PC-3 (cell line): ENCODE data around the genes RPS6 and IFNA1.

DNA sequence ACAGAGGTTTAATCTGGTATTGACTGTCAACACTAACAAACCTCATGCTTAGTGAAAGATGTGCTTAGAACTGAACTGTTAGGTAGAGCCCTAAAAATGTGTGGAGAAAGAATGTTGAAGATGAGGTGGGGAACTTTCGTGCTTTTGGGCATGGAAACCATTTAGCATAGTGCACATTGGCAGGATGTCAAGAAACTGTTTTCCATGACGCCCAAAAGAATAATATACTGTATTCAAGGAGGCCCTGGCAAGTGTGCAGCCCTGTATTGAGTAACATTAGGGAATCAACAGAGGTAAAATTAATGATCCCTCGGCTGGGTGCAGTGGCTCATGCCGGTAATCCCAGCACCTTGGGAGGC lies 20.8 kb upstream of the PLIN2 start:
- RAMPAGE, long total RNA = no peak

- RAMPAGE, long total RNA = no peak
Measured at GRCh38 chr9:19160031-19160454, 32.8 kb upstream of the PLIN2 start.

GRCh38 chr9:19161476-19162140 lies 34.3 kb upstream of the PLIN2 start:
- RAMPAGE, long total RNA = no peak

DNA sequence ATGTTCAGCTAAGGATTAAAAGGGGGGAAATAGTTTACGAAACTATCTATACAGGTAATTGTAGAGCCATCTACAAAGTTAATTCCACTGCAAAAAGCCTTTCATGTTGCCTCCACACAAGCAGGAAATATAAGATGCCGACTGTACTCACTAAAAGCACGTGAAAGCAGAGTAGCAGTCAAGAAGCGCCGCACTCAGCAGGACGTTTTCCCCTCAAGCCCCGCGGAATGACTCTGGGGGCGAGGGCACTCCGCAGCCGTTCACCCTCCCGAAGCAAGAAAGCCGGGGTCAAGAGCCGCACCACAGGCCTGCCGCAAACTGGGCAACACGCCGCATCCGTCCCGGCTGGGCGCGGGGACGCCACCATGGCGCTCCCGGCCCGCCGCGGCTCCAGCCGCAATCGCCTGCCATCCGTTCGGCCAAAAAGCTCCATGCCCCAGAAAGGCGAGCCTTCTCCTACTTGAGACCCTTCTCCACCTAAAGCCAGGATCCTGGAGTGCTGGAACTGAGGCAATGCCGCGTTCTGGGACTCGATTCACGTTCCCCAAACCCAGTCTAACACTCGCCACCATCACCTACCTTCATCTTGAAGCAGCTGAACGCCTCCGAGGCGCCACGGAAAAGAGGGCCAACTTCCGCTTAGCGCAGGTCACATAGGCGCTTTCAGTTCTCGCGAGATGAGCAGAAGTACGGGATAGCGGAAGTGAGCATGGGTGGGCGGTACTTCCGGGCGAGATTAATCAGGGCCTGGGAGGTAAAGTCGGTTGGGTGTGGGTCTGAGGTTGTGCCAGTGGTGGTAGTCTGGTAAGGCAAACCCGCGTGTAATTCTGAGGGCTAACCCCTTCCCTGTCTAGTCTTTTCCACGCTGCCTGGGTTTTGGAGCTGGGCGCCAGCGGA lies at the start of gene RPS6:
Gene RPS6 (minus strand): TSS at position 626 of the 897 bp plus-strand sequence.
- RAMPAGE, long total RNA = start-site peak on the minus strand centred at position 611 of the sequence, 39 bp wide, 18,337 and 5,920 reads in 2 replicates

DNA sequence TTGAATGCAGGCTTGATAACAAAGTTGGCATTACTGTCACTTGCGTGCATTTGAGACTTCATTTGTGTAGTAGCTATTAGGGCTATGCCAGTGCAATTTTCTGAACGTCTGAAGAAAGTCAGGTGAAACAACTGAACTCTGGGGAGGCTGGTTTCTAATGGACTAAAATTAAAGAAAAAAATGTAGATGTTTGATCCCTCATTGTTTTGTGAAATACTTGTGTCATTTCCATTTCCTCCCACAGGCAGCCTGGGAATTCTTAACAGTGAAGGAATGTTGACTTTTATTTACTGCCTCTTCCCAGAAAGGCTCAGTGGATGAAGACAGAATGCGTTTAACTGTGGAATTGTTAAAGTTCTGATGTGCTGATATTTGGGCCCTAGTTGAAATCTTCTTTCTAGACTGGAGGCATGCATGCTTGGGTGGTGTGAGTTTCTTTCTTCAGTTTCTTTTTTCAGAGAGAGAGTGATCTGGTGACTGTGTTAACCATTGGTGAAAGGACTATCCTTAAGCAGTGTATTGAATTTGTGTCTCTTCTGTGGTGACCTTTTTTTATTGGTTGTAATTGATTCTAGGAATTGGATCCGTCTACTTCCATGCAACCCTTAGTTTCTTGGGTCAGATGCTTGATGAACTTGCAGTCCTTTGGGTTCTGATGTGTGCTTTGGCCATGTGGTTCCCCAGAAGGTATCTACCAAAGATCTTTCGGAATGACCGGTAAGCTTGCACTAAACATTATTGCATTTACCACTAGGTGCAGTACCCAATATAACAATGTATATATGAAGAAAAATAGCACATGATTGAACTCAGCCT lies 15.5 kb downstream of the ACER2 start:
- RAMPAGE, long total RNA = no peak

GRCh38 chr9:20032286-20033107 lies 243.7 kb upstream of the SLC24A2 start:
- RAMPAGE, long total RNA = no peak

DNA sequence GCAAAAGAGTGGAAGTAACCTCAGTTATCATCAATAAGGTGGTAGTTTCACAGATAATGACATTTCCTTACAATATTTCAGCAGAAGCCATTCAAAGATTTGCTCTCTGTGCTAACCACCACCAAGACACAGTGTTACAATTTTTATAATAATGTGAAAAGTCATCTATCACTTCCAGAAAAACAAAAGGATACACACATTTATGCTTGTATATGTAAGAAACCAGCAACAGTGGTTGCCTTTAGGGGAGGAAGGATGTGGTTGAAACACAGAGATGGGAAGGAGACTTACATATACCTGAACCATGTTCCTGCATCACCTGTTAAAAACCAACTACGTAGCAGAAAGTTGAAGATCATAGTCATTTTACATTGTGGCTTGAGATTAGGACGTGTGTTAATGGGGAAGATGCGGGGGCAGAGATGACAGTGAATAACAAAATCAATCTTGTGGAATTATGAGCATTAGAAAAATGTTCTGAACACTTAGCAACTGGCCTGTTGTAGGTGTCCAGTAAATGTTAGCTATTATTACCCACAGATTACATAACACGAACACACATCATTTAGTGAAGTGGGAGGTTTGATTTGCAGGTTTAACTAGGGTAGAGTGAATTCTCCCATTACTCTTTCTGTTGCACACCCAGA lies 307.3 kb downstream of the MLLT3 start:
- RAMPAGE, long total RNA = no peak

DNA sequence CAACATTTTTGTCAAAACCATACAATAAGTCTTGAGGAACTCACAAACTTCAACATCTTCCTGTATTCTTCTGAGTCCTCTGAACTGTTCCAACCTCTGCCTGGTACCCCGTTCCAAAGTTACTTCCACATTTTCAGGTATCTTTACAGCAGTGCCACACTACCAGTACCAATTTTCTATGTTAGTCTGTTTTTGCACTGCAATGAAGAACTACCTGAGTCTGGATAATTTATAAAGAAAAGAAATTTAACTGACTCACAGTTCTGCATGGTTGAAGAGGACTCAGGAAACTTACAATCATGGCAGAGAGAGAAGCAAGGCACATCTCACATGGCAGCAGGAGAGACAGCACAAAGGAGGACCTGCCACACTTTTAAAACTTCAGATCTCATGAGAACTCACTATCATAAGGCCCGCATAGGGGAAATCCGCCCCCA lies 81.1 kb downstream of the MLLT3 start:
- RAMPAGE, long total RNA = no peak

- RAMPAGE, long total RNA = no peak
Measured at GRCh38 chr9:20558477-20559235, 63.6 kb downstream of the MLLT3 start.

DNA sequence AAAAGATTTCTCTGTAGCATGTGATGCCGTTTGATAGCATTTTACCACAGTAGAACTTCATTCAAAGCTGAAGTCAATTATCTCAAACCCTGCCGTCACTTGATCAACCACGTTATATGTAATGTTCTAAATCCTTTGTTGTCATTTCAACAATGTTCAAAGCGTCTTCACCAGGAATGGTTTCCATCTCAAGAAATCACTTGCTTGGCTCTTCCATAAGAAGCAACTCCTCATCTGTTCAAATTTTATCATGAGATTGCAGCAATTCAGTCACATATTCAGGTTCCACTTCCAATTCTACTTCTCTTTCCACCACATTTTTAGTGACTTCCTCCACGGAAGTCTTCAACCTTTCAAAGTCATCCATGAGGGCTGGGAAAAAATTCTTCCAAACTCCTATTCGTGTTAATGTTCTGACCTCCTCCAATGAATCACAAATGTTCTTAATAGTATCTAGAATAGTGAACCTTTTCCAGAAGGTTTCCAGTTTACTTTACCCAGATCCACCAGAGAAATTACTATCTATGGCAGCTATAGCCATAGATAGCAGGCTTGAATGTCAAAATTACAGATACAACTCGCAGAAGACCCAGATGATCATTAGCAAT lies 47.4 kb downstream of the MLLT3 start:
- RAMPAGE, long total RNA = no peak

DNA sequence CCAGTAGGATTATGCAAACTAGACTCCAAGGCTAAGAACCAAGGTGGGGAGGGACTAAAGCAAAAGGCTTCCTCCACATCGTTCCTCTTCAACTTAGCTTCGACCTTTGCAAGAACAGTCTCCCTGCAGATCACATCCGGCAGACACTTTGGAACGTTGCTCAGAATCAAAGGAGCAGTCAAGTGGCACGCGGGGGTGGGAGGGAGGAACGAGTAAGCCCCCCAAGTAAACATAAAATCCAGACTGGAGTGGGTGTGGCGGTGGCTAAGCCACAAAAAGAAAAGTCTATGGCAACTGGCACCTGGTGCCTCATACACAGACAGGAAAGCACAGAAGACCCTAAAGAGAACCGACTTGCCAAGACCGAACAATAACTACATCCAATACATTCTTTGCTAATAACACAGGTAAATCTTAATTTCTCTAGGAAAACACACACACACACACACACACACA lies 2.4 kb downstream of the MLLT3 start:
- RAMPAGE, long total RNA = no peak

DNA sequence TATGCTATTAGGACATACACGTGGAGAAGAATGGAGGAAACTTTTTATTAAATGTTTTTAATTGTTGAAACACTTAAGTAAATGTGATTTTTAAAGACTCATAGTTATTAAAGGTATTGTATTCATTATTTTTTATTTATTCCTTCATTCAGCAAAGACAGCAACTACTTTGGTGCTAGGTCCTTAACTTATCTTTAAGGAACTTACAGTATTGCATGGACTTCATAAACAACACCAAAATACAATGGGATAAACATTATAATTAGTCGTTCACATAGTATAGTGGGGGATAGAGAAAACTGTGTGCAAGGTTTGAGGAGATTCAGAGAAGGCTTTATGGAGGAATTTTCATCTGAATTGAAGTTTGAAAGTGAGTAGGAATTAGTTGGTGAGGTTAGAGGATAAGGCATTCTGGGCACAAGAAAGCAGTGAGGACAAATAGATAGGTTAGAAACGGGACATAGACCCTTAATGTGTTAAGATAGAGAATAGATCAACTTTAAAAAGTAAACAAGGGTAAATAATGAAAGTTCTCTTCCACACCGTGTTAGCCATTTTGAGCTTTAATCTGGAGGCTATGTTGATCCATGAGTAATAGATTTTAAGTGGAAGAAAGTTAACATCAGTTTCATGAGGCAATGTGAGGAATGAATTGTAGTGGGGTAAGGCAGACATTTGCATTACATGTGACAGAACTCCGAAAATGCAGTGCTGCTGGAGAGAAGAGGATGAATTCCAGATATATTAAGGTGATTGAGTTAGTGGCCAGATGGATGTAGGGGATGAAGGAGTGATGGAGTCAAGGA lies 3.7 kb downstream of the FOCAD start:
- RAMPAGE, long total RNA = no peak

DNA sequence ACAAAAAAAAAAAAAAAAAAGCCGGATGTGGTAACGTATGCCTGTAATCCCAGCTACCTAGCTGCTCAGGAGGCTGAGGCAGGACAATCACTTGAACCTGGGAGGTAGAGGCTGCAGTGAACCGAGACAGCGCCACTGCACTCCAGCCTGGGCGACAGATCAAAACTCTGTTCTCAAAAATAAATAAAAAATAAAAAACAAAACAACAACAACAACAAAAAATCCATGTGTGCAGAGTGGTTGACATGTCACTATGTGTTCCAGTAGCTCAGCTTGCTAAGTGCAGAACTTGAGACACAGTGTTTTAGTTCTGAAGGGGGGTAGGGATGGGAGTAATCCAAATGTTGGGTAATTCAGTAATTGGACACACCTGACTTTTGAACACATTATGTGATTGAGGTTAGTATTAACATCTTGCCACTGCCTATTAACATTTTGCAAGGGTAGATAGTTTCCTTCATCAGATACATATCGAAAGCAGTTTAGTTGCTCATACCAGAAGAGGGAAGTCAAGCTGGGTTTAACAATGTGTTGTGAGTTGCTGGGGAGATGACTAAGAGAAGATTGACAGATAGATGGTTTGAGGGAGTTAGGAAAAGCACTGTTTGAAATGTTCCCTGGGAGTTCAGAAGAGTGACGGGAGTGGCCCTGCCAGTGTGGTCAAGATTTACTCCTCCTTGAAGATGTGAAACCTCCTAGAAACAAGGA lies 1.0 kb downstream of the HACD4 start:
- RAMPAGE, long total RNA = no peak

DNA sequence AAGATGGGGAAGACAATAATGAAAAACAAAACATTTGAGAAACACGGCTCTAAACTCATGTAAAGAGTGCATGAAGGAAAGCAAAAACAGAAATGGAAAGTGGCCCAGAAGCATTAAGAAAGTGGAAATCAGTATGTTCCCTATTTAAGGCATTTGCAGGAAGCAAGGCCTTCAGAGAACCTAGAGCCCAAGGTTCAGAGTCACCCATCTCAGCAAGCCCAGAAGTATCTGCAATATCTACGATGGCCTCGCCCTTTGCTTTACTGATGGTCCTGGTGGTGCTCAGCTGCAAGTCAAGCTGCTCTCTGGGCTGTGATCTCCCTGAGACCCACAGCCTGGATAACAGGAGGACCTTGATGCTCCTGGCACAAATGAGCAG lies at the start of gene IFNA1:
Gene IFNA1 (plus strand): TSS at position 174 of the 379 bp plus-strand sequence.
- RAMPAGE, long total RNA = no peak

DNA sequence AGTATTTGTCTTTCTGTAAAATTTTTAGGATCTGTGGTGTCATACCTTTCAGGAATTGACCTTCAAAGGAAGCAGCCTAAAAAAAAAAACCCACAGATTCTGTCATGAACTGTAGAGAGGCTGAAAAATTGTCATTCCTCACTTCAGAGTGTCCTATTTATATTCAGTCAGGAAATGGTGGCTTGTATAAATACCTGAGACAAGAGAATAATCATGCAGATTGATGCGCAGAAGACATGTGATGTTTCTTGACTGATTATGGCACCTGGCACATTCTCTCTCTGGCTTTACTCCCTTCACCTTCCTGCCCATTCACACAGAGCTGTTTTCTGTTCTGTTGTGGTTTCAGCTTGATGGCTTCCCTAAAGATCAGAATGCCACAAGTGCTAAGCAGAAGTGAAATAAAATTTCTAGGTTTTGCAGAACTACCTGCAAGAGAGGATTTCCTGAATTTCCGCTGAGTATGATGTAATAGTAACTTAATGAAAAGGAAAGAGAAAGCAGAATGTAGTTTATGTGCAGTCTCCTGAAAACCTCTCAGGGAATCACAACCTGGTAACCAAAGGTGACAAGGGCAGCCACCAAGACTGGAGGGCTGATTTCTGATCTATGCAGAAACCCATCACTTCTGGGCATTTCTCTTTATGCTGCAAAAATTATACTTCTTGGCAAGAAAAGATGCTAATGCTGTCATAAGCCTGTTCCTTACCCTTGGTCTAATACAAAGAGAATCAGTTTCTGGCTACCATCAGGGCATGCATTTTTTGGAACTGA lies 4.0 kb downstream of the IFNA1 start:
- RAMPAGE, long total RNA = no peak

- RAMPAGE, long total RNA = no peak
Measured at GRCh38 chr9:22039159-22039468, 30.0 kb upstream of the CDKN2B start.

GRCh38 chr9:23850048-23850913 lies 24.2 kb upstream of the ELAVL2 start:
- RAMPAGE, long total RNA = no peak

- RAMPAGE, long total RNA = no peak
Measured at GRCh38 chr9:27337954-27338794, 41.2 kb upstream of the EQTN start.

GRCh38 chr9:27341839-27342381 lies 45.0 kb upstream of the EQTN start:
- RAMPAGE, long total RNA = no peak

- RAMPAGE, long total RNA = no peak
Measured at GRCh38 chr9:27460271-27461230, 63.5 kb upstream of the IFNK start.